Daoy (cell line): ENCODE measurements around a stretch of chr1.

GRCh38 chr1:38030614-38031468 lies 15.8 kb downstream of the POU3F1 start:
- RAMPAGE, long total RNA: no peak

GRCh38 chr1:38489531-38490389 lies 369.8 kb downstream of the RRAGC start:
- RAMPAGE, long total RNA: no peak

- RAMPAGE, long total RNA: no peak
These were observed 2.1 kb downstream of the RRAGC start for GRCh38 chr1:38857519-38857764.

- RAMPAGE, long total RNA: no peak
These were observed 12.4 kb downstream of the RHBDL2 start for GRCh38 chr1:38929090-38929755.

DNA sequence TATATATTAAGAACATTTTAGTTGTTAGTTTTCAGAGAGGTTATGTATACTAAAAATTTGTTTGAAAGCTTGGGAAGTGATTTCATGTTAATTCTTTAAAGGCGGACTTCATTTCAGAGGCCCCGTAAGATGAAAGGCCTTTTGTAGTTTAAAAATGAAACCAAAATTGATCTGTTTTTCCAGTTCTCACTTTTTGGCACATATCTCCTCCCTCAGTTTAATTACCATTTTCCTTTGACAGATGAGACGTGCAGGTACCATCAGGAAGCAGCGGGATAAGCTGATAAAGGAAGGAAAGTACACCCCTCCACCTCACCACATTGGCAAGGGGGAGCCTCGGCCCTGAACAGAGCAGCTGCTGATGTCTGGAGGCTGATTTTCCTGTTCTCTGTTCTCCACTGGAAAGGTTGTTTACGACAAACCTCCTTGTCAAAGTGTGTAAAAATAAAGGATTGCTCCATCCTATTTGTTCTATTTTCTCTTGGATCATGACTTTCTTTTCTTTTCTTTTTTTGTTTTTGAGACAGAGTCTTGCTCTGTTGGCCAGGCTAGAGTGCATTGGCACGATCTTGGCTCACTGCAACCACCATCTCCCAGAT lies 8.1 kb downstream of the NDUFS5 start:
- RAMPAGE, long total RNA: no peak

GRCh38 chr1:39103634-39104331 lies 77.6 kb downstream of the NDUFS5 start:
- RAMPAGE, long total RNA: no peak

- RAMPAGE, long total RNA: no peak
These were observed 75.7 kb upstream of the MACF1 start for GRCh38 chr1:39128660-39129399.

DNA sequence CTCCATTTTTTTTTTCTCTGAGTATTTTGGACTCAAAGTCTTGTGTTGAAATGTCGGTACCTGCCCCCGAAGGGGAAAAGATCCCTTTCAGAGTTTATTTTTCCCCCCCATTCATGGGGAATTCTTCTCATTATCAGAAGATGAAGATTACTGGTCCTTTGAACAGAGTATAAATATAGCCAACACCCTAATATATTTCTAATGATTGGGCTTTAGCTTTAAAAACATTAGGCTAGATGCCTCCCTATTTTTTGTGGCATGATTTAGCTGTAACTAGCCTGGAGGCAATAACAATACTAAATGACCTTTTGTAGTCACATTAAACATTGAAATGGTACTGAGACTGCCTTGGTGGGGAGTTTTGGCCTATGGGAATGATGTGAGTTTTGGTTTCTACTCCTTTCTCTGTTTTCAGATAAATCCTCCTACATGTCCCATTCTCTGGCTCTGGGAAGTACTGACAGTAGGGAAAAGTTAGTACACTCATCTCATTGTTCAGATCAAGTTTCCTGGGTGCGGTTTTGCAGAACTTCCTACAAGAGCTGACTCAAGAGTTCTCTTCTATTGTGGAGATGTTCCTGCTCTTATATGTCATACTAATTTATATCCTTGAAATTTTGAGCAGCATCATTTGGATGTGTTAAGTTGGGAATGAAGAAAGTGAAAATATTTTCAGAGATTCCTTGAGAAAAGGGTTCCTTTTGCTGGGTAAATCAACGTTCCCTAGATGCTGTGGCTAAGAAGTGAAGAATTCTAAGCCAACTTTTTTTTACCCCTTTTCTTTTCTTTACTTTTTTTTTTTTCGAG lies 74.2 kb upstream of the MACF1 start:
- RAMPAGE, long total RNA: no peak

DNA sequence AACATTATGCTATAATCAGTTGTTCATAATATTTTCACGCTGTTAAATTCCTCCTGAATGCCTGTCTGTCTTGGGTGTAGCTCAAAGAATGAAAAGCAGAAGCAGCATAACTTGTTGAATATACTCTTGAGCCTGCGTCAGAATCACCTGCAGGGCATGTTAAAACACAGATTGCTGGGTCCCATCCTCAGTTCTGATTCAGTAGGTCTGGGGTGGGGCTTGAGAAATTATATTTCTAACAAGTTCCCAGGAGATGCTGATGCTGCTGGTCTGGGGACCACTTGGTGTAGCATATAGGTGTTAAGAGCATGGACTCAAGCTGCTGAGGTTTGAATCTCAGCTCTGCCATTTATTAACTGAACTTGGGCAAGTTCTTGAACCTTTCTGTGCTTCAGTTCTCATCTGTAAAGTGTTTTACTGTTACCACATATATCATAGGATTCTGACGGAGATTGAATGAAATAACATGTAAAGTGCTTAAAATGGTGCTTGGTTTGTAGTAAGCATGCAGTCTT lies 63.3 kb upstream of the MACF1 start:
- RAMPAGE, long total RNA: no peak

DNA sequence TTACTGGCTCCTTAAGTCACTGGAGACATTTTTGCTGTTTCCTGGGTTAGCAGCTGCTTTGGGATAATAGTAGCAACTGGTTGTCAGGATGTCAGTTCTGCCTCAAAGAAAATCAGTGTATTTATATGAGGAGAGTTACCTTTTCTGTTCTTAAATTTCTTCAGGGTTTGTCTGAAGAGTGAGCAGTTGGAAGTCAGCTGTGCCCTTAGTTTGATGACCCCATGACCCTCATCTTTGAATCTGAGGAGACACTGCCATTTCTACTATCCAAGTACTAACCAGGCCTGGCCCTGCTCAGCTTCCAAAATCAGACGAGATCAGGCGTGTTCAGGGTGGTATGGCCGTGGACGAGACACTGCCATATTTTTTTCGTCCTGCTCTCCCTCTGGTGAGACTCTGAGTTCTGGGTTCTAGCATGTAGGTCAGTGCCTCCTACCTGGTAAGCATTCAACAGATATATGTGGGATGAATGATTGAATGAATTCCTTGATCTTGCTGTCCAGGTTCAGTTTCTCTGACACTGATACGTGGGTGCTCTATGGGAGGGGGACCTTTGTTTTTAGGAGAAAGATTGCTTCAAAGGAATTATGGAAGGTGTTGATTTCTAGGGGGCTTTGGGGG lies 50.4 kb upstream of the MACF1 start:
- RAMPAGE, long total RNA: no peak

- RAMPAGE, long total RNA: no peak
These were observed 46.1 kb upstream of the MACF1 start for GRCh38 chr1:39158194-39159018.

GRCh38 chr1:39357338-39358009 lies 134.0 kb upstream of the BMP8A start:
- RAMPAGE, long total RNA: no peak

- RAMPAGE, long total RNA: no peak
These were observed 98.0 kb upstream of the BMP8A start for GRCh38 chr1:39393272-39393960.

- RAMPAGE, long total RNA: no peak
These were observed 56.9 kb upstream of the BMP8A start for GRCh38 chr1:39434442-39435073.

DNA sequence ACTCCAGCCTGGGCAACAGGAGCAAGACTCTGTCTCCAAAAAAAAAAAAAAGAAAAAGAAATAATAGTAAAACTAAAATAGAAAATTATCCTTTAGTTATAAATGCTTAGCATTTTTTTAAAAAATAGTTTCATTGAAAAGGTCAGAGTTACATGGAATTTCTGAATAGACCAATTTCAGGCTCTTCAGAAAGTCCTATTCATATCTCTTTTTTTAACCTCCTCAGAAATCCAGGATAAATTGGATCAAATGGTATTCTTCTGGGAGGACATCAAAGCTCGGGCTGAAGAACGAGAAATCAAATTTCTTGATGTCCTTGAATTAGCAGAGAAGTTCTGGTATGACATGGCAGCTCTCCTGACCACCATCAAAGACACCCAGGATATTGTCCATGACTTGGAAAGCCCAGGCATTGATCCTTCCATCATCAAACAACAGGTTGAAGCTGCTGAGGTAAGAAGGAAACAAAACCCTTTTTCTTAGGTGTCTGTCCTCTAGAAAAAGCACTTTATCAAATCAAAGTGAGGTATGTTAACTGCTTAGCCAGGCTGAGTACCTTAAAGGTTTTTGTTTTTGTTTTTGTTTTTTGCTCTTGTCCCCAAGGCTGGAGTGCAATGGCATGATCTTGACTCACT lies 52.3 kb upstream of the BMP8A start:
- RAMPAGE, long total RNA: no peak

DNA sequence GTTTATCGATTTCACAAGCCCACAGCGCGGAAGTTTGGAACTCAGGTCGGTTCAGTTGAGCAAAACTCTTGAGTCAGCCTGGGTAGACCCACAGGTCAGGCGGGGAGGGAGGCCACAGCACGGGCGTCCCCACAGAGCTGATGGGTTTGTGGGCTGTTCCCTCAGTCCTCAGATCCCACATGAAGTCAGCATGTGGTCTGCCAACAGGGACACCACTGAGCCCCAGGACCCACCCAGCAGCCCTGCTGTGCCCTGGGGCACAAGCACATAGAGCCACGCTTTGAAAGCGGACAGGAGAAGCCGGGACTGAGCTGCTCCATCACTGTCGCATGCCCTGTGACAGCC lies 17.4 kb downstream of the BMP8A start:
- RAMPAGE, long total RNA: no peak

- RAMPAGE, long total RNA: no peak
These were observed 18.2 kb downstream of the BMP8A start for GRCh38 chr1:39509567-39510171.

GRCh38 chr1:39560222-39560879 lies 16.2 kb downstream of the PABPC4 start:
- RAMPAGE, long total RNA: no peak

- RAMPAGE, long total RNA: no peak
These were observed 4.2 kb downstream of the HEYL start for GRCh38 chr1:39634974-39635900.

DNA sequence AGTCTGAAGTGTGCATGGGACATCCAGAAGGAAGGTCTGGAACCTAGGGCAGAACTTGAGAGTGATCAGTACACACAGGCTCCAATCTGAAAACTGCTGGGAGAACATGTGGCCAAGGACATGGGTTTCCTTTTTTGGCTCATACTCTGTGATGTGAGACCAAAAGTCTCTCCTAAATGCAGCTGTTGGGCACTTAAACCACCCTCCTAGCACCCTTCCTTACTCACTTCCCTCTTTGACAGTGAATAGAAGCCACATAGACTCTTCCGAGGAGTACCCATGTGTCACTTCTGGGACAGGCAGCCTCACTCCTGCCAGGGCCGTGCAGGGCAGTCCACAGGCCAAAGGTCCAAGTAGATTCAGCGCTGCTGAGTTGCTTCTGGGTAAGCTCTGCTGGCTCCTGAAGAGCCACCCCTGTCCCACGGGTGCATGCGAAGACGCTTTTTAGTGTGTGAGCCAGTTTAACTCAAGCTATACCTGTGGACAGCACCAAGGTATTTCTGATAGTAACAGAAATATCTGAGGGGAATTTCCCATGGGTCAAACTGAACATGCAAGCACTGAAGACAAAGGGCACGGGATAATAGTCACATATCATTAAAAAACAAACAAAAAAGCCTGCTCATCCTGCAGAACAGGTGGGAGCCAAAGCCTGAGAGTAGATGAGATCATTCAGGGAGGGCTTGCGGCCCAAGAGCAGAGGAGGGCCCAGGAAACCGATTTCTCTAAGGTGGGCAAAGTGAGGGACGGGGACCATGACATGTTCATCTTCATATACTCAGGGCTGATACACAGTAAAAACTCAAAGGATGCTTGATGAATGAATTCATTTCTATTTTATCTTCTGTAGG lies 36.9 kb upstream of the BMP8B start:
- RAMPAGE, long total RNA: no peak